Peyer's patch (tissue), 4 donors: ENCODE measurements around a stretch of chr6.

DNA sequence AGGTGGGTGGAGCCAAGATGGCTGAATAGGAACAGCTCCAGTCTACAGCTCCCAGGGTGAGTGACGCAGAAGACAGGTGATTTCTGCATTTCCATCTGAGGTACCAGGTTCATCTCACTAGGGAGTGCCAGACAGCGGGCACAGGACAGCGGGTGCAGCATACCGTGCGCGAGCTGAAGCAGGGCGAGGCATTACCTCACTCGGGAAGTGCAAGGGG lies 161.7 kb upstream of the RPS6KA2 start:
- PRO-cap: no peak
- RAMPAGE, long total RNA, 4 experiments: no peak in any of the 4 experiments

DNA sequence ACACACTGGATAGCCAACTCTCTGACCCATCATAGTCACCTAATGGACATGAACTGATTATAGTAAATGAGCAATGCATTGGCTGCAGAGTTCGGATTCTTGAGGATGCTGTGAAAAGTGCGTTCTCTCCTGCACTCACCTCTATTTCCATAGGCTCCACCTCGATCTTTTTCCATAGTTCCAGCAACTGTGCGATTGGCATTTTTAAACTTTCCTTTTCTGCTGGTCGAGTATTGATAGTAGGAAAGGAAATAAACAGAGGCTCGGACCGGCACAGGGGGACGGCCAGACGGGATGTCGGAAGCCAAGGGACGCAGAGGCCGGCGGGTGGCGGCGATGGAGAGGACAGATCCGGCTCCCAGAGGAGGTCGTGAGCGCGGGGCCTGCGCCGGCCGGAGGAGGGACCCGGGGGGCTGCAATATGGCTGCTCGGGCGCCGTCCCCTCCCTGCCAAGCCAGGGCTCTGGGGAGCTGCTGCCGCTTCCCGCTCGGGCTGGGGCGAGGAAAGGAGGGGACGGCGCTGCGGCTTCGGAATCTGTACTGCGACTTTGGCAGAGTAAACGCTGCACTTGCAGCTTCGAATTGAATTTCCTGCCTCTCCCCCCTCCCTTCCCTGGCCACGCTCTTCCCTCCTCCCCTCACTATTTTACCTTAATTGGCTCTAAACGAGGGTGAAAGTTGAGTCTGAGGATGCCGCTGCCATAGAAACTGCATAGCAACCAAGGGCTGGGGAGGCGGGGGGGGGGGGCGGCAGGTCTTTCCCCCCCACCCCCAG lies 94.2 kb downstream of the RNASET2 start:
- PRO-cap: bidirectional peak, plus-strand start outside the sequence, minus-strand start at position 541 of the sequence
- RAMPAGE, long total RNA, 4 experiments: no peak in any of the 4 experiments

GRCh38 chr6:167266226-167266792 lies 24.8 kb upstream of the UNC93A start:
- PRO-cap: no peak
- RAMPAGE, long total RNA, 4 experiments: start-site peak on the minus strand in 2 of 4 experiments, at chr6:167266626-167266707 at its widest, 7 to 8 reads per replicate

GRCh38 chr6:167266900-167267180 lies 24.3 kb upstream of the UNC93A start:
- PRO-cap: no peak
- RAMPAGE, long total RNA, 4 experiments: no peak in any of the 4 experiments

GRCh38 chr6:167423924-167424537 lies 99.1 kb downstream of the TTLL2 start:
- PRO-cap: unidirectional peak, minus-strand start at chr6:167424126; unidirectional peak, minus-strand start at chr6:167424165
- RAMPAGE, long total RNA, 4 experiments: no peak in any of the 4 experiments

GRCh38 chr6:167495486-167495864 lies 170.6 kb downstream of the TTLL2 start:
- PRO-cap: no peak
- RAMPAGE, long total RNA, 4 experiments: no peak in any of the 4 experiments

GRCh38 chr6:167498934-167499783 lies 174.3 kb downstream of the TTLL2 start:
- PRO-cap: bidirectional peak, plus-strand start at chr6:167499617, minus-strand start at chr6:167499551
- RAMPAGE, long total RNA, 4 experiments: start-site peak on the plus strand in 1 of 4 experiments, at chr6:167499610-167499636 at its widest, 23 reads per replicate

GRCh38 chr6:167565754-167566450 lies 241.0 kb downstream of the TTLL2 start:
- PRO-cap: no peak
- RAMPAGE, long total RNA, 4 experiments: no peak in any of the 4 experiments

DNA sequence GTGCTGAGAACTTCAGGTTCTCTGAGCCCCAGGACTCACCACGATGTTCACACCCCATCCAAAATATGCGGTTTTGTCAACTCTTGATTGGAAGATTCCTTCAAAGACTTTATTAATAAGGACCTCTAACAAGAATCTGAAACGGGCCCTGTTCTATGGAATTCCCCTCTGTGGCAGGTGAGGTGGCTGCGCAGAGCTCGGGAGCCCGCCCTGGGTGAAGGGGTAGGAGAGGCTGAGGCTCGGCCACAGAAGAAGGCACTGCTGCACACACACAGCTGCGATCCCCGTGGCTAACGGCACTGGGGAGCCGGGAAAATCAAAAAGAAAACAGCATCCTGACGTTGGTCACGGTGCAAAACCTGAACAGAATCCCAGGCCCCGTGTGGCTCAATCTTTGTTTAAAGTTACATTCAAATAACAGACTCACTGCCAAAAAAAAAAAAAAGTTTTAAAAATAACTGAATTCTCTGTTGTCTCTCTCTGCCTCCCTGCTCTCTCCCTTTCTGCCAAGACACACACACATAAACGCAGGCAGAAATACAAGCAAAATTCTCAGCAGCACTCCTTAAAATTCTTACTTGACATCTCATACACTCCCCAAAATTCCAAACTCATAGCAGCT lies 248.6 kb downstream of the TTLL2 start:
- PRO-cap: no peak
- RAMPAGE, long total RNA, 4 experiments: no peak in any of the 4 experiments

DNA sequence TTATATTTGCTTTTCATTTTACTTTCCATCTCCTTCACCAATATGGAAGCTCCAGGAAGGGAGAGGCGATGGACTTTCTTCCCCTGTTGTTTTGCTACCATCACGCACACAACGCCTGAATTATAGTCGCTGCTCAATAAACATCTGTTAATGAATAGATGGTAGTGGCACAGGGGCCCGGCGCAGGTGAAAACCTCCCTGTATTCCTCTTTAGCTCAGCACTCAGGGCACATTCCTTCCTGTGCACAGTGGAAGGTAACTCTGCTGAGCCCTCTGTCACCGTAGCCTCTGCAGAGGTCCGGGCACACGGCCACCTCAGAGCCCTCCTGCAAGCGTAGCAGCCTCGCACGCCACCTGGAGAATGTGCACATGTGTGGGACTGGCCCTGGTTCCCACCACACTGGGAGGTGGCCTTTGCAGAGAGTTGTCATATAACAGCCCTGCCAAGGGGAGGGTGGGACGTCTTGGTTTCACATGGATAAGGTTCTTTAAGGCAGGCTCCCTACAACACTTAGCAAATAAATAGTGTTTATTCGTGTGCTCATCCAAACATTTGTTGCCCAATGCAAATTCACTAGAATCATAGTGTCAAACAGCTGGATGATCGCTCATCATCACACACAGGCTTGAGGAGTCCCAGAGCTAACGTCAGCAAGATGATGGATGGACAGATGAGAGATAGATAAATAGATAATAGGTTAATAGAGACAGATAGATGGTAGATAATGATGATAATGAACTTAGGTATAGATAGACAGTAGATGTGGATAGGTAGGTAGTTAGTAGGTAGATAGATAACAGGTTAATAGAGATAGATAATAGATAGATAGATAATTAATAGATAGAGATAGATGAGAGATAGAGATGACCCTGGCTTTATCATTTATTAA lies 32.3 kb upstream of the AFDN start:
- PRO-cap: bidirectional peak, plus-strand start at position 150 of the sequence, minus-strand start at position 93 of the sequence
- RAMPAGE, long total RNA, 4 experiments: start-site peak on the minus strand in 1 of 4 experiments, centred at position 75 of the sequence, 10 reads per replicate

GRCh38 chr6:167799197-167799945 lies 27.3 kb upstream of the AFDN start:
- PRO-cap: no peak
- RAMPAGE, long total RNA, 4 experiments: no peak in any of the 4 experiments

DNA sequence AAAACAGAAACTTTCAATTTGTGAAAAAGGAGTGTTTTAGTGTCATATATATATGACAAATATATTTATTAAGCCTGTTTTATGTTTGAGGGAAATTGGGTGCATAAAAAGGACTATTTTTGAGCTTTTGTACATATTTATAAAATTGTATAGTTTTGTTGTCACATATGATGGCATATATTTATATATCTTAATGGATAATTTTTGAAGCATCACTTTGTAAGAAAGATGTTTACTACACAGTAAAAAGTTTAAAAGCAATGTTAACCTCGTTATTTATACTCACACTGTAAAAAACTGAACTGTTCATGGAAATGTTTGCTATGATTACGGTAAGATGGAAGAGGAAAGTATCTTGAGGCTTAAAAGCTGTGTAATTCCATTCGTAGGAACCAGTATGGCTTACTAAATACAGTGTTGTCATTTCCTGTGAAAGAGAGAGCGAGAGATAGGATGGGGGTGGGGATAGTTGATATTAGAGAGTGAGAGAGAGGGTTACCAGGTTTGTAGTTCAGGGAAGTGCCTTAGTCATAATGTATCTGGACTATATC lies 30.1 kb downstream of the AFDN start:
- PRO-cap: no peak
- RAMPAGE, long total RNA, 4 experiments: no peak in any of the 4 experiments

- PRO-cap: no peak
- RAMPAGE, long total RNA, 4 experiments: no peak in any of the 4 experiments
These were observed 24.1 kb upstream of the KIF25 start for GRCh38 chr6:167973252-167973941.

GRCh38 chr6:168313346-168314025 lies 6.1 kb downstream of the DACT2 start:
- PRO-cap: no peak
- RAMPAGE, long total RNA, 4 experiments: no peak in any of the 4 experiments

GRCh38 chr6:168451067-168451324 lies 10.0 kb downstream of the SMOC2 start:
- PRO-cap: no peak
- RAMPAGE, long total RNA, 4 experiments: no peak in any of the 4 experiments

GRCh38 chr6:168574433-168575447 lies 133.8 kb downstream of the SMOC2 start:
- PRO-cap: bidirectional peak, plus-strand start at chr6:168575171, minus-strand start at chr6:168574876
- RAMPAGE, long total RNA, 4 experiments: no peak in any of the 4 experiments

GRCh38 chr6:168598781-168599069 lies 157.7 kb downstream of the SMOC2 start:
- PRO-cap: no peak
- RAMPAGE, long total RNA, 4 experiments: no peak in any of the 4 experiments

DNA sequence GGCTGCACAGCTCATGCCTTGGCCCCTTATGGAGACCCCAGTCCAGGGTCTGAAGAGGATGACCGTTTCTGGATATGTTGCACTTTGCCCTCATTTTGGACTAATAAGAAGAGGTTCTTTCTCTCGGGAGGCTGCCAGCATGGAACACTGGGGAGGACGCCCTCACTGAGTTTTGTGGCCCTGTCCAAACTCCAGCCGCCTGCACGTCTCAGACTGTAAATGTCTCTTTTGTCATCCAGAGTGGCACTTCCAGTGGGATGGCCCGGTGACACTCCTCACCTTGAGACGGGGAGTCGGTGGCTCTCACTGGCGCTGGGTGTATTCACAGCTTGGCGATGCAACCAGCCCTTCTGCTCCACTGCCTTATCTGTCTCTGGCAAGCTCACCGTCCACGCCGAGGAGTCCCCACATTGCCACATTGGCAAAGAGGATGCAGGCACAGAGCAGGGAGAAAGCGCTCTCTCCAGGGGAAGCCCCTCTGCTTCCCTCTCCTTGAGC lies 245.3 kb downstream of the SMOC2 start:
- PRO-cap: no peak
- RAMPAGE, long total RNA, 4 experiments: no peak in any of the 4 experiments

DNA sequence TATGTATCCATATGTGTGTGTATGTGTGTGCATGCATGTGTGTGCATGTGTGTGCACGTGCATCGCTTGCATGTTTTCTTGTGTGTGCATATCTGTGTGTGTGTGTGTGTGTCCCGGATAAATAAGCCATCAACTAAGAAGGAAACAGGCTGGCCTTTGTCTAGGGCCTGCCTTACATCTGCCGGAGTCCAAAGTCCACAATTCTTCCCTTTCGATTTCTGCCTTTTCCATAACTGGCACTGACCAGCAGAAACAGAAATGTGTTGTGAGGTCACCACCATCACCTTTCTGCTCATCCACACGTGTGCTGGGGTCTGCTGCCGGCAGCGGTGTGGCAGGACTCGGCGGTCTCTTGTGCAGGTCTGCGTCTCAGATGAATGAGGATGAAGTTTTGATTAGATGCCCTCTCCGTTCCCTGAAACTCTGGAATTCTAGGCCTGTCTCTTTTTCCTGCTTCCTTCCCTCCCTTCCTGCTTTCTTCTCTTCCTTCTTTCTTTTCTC lies 358.0 kb downstream of the THBS2 start:
- PRO-cap: bidirectional peak, plus-strand start at position 255 of the sequence, minus-strand start at position 135 of the sequence
- RAMPAGE, long total RNA, 4 experiments: no peak in any of the 4 experiments

DNA sequence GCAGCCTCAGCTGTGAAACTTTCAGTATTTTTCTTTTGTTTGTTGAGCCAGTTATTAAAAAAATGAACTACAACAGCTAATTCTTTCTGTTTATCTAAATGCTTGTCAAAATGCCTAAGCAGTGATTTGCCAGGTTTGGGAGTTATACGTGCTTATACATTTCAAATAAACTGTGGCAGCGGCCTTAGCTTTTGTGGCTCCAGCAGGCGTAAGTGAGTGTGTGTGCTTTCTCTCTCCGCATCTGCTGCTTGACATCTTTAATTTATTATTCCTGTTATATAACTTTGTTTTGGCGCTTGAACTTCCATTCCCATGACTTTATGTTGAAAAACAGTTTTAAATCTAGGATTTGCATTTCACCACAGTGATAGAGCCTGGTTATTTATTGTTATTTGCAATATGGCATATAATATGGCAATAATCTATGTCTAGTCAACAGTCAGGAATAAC lies 303.5 kb downstream of the THBS2 start:
- PRO-cap: no peak
- RAMPAGE, long total RNA, 4 experiments: no peak in any of the 4 experiments